Skeletal muscle satellite cell (primary cell): ENCODE measurements around the gene CYSLTR2.

DNA sequence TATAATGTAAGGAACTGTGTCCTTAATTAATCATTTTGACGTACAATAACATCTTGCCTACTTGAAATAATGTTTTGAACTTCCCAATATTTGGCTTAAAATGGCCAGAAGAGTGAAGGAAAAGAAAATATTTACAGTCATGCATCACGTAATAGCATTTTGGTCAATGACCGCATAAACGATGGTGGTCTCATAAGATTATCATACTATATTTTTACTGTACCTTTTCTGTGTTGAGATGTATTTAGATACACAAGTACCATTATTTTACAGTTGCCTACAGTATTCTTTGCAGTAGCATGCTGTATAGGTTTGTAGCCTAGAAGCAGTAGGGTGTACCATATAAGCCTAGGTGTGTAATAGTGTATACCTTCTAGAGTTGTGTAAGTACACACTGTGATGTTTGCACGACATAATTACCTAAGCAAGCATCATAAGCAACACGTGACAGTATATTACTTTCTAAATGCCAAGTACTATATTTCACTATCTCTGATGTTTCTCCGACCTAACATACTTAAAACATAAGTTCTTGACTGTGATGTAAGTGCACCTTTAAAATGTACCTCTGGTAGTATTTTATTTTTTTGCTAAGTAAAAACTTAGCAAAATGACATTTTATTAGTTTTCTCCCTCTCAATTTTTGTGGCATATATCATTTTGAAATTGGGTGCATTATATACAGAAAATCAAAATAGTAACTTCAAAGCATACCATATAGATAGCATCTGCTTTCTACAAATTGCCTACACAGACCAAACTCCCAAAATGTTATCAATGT lies 2.7 kb downstream of the LPAR6 start:
- CAGE, long polyA plus RNA: no peak

- CAGE, long polyA plus RNA: no peak
Observed at GRCh38 chr13:48477548-48477761, 55.4 kb downstream of the RCBTB2 start.

DNA sequence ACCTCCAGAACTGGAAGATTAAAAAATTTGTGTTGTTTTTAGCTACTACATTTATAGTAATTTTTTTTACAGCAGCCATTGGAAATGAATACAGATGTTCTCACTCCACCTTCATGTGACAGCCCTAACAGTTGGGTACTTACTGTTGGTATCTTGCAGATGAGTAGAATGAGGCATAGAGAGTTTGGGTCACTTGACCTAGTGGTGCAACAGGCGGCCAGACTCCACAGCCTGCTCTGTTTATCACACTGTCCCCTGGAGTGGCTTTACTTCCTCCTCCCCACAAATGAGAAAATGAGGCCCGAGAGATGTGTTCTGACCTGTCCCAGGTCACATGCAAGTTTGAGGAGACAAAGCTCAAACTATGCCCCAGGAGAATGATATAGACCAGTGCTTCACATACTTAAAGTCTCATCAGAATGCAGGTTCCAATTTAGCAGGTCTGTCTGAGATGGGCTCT lies 37.3 kb upstream of the RCBTB2 start:
- CAGE, long polyA plus RNA: no peak

DNA sequence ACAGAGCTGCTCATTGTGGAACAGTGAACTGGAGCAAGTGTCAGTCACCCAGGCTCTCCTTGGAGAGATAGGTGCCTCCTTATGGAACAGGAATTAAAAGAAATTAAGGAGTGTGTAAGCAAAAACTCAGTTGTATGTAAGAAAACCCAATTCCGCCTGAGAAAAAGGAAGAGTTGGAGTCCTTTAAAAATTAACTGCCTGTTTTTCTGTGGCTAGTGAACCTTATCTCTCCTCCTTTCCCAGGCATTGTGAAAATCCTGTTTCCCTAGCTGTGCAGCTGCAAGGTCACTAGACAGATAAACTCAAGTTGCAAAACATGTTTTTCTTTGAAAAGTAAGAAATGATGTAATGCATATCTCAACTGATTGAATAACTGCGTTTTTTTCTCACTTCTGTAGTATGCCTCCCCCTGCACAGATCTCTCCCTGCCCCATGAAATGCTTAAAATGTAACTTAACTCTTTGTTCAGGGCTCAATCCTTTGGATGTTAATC lies 27.8 kb upstream of the CYSLTR2 start:
- CAGE, long polyA plus RNA: no peak

DNA sequence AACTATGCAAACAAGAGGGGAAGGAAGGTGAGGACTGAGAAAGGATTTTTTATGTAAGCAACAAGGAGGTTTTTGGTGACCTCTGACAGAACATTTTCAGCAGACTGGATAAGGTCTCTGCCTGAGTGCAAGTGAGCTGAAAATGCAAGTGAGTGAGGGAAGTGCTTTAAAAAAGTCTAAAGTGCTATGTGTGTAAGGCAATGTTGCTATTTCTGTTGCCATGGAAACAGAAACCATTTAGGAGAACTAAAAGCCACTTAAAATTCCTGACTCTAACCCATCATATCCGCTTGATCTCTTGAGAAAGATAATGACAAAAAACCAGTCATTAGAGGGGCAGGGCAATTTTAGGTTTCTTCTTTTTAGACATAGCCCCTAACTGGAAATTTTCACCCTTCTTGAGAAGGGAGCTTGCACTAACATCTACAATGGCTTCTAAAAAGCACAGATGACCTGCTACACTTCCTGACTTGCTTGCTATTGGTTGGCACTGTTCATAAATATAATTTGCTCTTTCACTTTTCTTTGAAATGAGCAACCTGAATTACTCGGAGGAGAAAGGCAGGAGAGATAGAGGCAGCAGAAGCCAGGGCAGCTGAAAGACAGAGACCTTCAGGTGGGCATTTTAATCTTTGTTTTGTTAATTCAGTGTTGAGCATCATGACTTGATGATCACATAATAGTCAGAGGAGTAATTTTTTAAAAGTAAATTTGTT lies at the start of gene CYSLTR2:
CYSLTR2 (plus strand) TSS at position 528 of the 716 bp plus-strand sequence.
- CAGE, long polyA plus RNA: no peak

DNA sequence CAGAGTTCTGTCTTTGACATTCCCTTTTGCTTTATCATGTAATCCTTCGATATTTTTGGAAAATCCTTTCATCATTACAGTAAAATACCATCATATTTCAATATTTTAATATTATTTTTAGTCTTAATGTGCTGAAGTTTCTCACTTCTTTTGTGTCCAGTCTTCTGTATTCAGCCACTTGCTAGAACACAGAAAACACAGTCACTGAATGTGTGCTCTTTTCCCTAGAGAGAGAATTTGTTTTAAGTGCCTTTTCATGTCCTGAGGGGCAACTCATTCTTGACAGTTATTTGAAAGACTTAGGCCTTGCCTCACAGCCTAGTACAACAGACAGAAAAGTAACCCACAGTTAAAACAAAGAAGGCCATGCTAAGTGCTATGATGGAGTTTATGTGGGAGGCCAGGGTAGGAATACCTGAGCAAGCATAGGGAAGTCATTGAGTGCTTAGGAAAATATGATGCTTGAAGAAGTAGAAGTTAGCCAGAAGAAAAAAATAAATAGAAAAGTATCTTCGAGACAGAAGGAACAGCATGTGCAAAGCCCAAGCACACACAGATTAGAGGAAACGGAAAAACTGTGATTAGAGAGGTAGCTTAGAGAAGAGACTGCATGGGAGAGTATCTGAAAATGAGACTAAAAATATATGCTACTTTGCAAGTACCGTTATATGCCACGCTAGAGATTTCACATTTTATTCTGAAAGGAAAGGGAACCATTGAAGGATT lies 120.9 kb downstream of the FNDC3A start:
- CAGE, long polyA plus RNA: no peak

GRCh38 chr13:49107340-49108110 lies 112.6 kb upstream of the MLNR start:
- CAGE, long polyA plus RNA: no peak

- CAGE, long polyA plus RNA: no peak
Observed at GRCh38 chr13:49295216-49295928, 47.6 kb downstream of the CDADC1 start.

DNA sequence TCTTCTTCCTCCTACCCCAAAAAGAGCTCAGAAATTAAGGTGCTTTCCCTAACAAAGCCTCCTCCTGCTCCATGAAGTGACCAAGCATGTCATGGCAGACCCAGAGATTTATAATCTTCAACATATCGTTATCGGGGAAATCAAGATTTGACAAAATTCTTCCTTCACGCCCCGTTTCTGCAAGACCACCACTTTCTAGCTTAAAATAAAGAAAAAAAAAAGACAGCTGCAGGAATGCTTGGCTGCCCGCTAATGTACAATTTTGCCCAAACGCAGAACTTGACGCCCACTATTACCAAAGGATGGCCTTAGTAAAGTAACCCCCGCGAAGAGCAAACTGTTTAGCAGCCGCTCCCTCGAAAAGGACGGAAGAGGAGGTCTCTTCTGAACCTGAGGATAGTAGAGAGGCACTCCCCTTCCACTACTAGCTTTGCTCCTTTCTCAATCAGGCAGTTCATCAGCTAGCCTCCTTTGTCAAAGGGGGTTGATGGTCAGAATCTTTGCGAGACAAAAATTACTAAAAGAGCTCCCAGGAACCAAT lies 665 bp downstream of the CAB39L start:
- CAGE, long polyA plus RNA: no peak

- CAGE, long polyA plus RNA: no peak
Observed at GRCh38 chr13:49625374-49626160, 2.7 kb upstream of the ARL11 start.

- CAGE, long polyA plus RNA: no peak
Observed at GRCh38 chr13:49690048-49690742, 1.1 kb downstream of the EBPL start.

GRCh38 chr13:49792918-49793109 lies 332 bp upstream of the KPNA3 start:
- CAGE, long polyA plus RNA: no peak

DNA sequence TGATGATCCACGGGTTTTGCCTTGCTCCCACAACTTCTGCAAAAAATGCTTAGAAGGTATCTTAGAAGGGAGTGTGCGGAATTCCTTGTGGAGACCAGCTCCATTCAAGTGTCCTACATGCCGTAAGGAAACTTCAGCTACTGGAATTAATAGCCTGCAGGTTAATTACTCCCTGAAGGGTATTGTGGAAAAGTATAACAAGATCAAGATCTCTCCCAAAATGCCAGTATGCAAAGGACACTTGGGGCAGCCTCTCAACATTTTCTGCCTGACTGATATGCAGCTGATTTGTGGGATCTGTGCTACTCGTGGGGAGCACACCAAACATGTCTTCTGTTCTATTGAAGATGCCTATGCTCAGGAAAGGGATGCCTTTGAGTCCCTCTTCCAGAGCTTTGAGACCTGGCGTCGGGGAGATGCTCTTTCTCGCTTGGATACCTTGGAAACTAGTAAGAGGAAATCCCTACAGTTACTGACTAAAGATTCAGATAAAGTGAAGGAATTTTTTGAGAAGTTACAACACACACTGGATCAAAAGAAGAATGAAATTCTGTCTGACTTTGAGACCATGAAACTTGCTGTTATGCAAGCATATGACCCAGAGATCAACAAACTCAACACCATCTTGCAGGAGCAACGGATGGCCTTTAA lies 3.1 kb upstream of the KCNRG start:
- CAGE, long polyA plus RNA: no peak

DNA sequence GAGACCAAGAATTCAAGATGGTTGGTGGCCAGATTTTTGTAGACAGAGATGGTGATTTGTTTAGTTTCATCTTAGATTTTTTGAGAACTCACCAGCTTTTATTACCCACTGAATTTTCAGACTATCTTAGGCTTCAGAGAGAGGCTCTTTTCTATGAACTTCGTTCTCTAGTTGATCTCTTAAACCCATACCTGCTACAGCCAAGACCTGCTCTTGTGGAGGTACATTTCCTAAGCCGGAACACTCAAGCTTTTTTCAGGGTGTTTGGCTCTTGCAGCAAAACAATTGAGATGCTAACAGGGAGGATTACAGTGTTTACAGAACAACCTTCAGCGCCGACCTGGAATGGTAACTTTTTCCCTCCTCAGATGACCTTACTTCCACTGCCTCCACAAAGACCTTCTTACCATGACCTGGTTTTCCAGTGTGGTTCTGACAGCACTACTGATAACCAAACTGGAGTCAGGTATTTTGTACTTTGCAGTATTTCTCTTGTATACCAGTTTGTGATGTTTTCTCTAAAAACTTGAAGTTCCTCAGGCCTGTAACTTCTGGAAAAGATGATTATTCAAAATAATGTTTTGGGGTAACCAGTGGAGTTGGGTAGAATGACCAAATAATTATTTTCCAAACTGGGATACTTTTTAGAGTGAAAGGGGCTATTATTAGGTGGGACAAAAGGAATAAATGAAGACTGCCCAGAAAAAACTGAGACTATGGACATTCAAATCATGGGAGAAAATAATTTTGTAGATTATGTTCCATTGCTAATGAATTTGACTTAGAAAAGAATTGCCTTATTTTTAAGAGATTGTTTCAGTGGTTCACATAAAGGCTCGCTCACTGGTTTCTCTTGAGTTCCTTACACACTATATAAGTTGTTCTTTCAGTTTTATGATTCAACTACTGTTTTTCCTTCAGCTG lies 624 bp downstream of the KCNRG start:
- CAGE, long polyA plus RNA: no peak

GRCh38 chr13:50026590-50027489 lies 11.6 kb downstream of the KCNRG start:
- CAGE, long polyA plus RNA: no peak

DNA sequence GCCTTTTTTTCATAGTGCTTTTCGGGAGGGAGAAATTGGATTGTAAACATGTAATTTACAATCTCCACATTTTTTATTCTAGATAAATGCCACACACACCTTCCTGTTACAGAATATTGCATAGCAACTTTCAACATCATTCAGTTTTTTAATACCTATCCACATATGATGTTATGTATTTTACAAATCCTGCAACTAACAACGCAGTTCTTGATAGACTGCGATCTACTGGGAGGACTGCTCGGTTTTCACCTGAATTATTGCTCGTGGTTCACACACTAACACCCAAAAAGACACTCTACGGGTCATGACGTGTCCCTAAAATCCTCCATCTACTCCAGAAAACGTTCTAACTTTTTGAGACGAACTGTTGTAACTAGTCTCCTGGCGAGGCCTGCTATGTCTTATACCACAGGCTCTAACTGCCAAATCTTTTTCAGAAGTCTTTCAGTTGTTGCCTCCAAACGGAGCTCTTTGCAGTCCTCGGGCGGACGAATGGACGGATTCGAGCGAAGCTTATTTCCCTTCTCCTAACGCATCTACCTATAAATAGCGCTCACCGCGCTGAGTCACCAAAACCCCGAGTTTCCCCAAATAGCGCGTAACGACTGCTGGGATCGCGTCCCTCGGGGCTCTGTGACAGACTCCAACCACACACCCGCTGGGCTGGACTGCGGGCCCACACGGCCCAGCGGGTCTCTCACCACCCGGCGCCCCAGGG lies 108.3 kb downstream of the KCNRG start:
- CAGE, long polyA plus RNA: no peak

DNA sequence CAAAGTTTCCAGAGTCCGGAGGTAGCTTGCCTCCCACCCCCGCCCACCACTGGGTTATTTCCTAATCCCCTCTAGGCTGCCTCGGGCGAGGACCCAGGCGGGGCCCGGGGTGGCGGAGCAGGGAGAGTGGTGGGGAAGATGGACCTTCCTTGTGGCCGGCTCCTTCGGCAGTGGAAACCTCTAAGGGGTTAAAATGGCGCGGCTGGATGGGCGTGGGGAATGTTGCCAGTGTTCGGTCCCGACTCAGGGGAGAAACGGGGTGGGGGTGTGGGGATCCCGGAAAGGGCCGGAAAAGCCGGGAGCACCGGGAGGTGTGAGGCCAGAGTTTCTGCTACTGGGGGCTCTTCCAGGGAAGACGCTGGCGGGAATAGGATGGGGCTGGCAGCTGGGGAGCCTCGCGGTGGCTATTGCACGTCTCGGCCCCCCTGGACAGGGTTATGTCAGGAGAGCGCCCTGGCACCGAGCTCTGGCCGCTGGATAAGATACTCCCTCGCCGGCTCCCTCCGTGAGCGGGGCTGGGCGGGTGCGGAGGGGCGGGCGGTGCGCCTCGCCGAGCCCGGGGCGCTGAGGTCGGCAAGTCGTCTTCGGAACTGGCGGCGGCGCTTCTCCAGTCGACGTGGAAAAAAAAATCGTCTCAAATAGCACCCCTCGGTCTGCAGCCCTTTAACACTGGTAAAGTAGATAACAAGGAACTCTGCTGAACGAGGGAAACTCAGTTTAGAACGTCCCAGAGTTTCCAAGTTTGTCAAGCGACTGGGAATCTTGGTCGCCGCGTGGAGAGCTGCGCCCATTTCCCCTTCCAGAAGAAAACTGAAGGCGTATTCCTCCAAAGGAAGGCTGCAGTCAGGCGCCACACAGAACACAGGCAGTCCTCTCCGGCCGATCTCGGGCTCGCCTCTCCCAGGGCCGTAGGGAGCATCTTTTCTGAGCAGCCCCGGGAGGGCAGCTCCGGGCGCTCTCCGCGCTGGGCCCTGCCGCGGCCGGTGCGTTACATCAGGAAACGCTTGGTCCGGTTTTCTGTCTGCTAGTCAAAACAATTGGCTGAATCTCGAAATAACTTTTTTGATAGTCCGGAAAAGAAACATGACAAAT lies 115.0 kb downstream of the KCNRG start:
- CAGE, long polyA plus RNA: no peak

DNA sequence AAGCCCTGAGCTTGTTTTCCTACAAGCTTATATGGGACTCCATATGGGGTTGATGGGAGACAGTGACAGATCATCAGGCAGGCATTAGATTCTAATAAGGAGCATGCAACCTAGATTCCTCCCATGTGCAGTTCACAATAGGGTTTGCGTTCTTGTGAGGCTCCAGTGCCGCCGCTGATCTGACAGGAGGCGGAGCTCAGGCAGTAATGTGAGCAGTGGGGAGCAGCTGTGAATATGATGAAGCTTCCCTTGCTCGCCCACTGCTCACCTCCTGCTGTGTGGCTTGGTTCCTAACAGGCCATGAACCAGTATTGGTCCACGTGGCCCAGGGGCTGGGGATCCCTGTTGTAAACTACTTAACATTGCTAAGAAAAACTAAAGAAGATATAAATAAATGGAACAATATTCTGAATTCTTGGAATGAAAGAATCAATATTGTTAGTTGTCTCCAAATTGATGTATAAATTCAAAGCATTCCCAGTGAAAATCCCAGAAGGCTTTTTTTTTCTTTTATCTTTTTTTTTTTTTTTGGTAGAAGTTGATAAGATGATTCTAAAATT lies 378.4 kb downstream of the KCNRG start:
- CAGE, long polyA plus RNA: no peak

DNA sequence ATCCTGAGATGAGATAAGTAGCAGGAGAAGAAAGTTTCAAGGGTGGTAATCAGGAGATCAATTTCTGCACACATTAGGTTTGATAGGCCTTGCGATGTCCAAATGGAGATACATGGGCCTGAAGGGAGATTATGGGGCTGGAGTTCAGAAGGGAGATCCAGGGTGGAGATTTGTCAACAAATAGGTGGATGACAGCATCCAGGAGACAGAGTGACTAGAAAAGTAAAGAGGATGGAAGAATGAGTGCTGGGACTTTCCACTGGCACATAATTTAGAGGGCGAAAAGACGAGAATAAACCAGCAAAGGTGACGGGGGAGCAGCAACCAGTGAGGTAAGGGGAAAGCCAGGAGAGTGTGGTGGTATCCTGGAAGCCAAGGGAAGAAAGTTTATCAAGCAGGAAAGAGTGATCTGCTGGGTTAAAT lies 333.0 kb downstream of the DLEU7 start:
- CAGE, long polyA plus RNA: no peak

DNA sequence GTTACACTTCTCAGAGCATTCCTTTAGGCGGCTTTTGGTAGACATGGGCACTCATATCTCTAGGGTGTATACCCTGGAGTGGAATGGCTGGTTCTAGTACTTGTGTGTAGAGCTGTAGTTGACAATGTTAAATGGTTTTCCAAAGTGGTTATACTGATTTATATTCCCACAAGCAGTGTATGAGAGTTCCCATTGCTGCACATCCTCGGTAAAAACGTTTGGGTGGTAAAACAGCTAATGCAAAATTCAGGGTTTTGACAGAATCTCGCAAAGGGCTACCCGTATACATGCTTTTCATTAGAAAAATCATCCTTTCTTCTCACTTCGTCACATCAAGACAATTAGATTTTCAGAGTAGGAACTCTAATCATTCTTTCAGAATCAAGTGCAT lies 1.8 kb downstream of the RNASEH2B start:
- CAGE, long polyA plus RNA: no peak